ENCODE measurements around the gene FEV.

DNA sequence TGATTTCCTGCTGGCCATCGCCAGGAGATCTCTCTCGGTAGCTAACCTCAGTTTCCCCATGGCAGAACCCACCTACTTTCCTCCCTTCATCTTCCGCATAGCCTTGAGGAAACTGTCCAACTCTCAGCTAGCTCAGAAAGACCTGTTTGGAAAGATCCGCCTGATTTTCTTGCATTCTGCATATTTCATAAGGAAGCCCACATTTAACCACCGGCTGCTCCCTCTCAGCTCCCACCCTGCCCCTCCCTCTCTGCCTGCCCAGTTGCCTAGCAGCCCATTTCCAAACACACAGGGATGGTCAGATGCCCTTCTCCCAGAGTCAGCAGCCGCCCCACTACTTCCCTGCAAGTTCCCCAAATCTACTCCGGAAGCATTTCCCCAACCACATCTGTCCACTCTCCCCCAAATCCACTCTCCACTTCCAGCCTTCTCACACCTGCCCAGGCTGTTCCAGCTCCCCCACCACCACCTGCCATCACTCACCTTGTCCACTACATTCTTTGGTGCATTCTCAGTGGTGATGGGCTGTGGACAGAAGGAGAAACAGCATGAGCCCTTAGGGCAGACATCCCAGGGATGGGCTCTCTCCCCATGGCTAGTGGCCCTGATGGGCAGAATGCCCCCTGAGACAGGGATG lies 96.0 kb downstream of the TNS1 start:
- PRO-cap, result no peak

DNA sequence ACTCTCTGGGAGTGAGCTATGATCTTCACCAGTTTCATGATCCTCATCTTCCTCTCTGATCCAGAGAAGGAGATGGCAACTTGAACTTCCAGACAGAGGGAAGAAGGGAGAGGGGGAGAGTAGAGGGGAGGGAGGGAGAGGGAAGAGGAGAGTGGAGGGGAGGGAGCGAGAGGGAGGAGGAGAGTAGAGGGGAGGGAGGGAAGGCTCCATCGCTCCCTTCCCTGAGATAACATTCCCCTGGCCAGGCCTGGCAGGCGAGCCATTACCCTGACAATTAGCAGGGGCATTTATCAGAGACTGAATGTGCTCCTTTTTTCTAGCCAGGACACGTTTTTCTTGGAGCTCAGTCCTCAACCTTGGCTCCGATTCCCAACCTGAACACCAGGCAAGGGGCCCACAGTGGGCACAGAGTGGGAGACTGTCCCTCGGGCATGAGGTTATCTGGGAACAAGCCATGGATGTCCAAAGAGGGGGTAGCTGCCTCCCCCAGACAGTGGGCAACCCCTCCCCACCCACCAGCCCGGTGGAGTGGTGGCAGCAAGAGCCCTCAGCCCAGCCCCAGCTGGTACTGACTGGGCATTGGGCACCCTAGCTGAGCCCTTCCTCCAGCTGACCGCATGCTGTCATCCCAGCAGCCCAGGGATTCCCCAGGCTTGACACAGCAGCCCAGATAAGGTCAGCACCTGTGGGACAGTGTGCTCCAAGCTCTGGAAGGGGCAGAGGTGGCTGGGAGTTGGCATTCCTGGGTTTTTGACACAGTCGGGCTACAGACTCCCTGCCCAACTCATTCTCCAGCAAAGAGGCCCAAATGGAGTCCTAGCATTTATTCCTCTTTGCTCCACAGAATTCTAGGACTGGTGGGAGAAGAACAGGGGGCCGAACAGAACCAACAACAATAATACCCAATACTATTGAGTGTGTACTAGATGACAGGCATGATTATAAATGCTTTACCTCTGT lies 81.7 kb downstream of the TNS1 start:
- PRO-cap, result no peak

DNA sequence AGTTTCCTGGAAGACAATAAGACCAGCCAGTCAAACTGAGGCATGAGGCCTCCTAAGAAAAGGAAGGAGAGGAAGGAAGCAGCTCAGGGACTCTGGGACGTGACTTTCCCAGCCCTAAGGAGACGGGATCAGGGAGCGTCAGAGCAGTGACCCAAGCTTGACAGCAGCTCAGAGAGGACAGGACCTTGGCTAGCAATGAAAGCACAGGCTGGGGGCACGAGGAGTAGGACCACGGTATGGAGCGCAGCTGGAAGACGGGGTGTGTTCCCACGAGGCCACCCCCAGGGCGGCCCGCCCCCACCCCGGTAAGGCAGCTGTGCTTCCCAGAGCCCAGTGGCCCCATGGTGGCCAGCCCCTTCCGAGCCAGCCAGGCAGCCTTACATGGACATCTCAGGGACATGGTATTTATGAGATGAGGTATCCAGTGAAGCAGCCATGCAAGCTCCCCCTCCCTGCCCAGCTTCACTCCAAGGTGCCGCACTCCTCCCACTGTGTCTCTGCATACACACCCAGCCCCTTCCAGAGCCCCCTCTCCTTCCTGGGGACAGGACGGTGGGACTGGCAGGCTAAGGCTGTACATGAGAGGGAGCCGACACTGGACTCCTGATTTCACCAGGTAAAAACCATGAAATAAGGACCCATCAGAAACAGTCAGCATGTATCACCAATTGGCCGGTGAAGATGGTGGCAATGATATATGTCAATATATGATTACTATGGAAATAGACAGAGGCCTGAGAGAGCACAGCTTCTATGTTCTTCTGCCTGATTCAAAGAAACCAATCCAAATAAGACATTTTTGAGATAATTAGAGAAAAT lies 45.7 kb downstream of the TNS1 start:
- PRO-cap, result no peak

GRCh38 chr2:218130495-218130944 lies 4.7 kb downstream of the CXCR2 start:
- PRO-cap, result no peak

DNA sequence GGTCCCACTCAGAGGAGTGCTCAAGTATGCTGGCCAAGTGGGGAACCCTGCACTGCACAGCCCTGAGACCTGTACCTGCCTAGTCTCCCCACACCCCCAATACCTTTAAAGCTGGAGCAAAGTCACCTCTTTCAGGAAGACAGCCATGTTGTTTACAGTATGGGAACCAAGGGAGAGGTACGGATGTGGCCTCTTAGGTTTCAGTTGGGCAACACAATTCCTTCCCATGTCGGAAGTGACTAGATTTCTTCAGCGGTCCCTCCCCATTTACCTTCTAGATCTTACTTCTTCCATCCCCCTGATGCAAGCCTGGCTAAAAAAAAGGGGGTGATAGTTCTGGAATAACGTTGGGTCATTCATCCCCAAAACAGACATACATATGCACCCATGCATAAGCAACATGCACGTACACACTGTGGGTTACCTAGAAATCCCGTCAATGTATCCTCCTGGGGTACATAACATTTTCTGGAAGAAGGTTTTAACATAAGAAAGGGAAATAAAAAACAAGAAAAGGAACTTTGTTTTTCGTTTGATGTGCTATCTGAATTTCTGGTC lies 10.6 kb downstream of the CXCR1 start:
- PRO-cap, result no peak

DNA sequence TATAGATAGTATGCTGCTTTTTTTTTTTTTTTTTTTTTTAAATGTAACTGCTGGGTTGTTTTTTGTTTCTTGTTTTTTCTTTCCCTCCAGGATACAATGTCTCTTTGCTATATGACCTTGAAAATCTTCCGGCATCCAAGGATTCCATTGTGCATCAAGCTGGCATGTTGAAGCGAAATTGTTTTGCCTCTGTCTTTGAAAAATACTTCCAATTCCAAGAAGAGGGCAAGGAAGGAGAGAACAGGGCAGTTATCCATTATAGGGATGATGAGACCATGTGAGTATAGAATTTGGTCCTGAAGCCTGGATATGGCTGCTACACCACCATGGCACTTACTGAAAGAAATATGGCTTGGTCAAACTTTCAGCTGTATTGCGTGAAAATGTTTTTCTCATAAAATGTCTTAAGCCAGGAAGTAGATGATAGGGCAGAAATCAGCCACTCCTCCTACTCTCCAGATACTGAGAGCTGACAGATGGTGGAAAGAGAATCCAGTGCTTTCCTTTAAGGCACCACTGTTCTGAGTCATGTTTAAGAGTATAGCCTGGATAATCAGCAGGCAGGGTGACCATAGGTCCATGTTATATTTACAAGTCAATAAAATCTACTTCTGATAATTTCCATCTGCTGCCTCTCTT lies 21.7 kb downstream of the ARPC2 start:
- PRO-cap, result no peak

GRCh38 chr2:218246161-218246360 lies 14.8 kb upstream of the GPBAR1 start:
- PRO-cap, result no peak

- PRO-cap, result no peak
Measured at GRCh38 chr2:218256612-218256897, 4.3 kb upstream of the GPBAR1 start.

DNA sequence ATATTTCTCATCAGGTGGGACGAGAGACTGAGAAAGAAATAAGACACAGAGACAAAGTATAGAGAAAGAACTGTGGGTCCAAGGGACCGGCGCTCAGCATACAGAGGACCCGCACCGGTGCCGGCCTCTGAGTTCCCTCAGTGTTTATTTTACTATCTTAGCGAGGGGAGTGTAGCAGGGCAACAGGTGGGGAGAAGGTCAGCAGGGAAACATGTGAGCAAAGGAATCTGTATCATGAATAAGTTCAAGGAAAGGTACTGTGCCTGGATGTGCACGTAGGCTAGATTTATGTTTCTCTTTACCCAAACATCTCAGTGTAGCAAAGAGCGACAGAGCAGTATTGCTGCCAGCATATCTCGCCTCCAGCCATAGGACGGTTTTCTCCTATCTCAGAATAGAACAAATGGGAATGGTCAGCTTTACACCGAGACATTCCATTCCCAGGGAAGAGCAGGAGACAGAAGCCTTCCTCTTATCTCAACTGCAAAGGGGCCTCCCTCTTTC lies 19.0 kb upstream of the TMBIM1 start:
- PRO-cap, result no peak

- PRO-cap, result no peak
Measured at GRCh38 chr2:218311784-218312150, 19.5 kb upstream of the TMBIM1 start.

GRCh38 chr2:218329768-218330912 lies 26.5 kb upstream of the CATIP start:
- PRO-cap, result no peak

DNA sequence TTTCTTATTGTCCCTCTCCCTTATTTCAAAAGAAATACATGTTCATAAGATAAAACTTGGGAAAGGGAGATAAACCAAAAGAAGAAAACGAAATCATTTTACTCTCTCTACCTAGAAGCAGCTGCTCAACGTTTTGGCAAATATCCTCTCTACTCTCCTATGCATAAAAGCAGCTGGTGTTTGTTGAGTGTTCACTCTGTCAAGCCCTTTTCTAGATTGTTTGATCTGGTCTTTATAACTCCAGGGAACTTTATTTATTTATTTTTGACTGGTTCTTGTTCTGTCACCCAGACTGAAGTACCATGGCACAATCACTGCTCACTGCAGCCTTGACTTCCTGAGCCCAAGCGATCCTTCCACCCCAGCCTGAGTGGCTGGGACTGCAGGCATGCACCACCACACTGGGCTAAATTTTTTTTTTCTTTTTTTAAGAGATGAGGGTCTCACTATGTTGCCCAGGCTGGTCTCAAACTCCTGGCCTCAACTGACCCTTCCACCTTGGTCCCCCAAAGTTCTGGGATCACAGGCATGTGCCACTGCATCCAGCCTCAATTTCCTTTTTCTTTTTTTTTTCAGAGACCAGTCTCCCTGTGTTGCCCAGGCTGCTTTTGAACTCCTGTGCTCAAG lies 12.7 kb downstream of the CATIP start:
- PRO-cap, result no peak

- PRO-cap, result no peak
Measured at GRCh38 chr2:218393842-218394754, 5.6 kb upstream of the CTDSP1 start.

GRCh38 chr2:218397211-218397712 lies 2.4 kb upstream of the CTDSP1 start:
- PRO-cap, result no peak

GRCh38 chr2:218398281-218398859 lies 1.3 kb upstream of the CTDSP1 start:
- PRO-cap, result bidirectional peak, plus-strand start at chr2:218398340, minus-strand start at chr2:218398133; bidirectional peak, plus-strand start at chr2:218398693, minus-strand start at chr2:218398548

- PRO-cap, result no peak
Measured at GRCh38 chr2:218405037-218405743, 5.5 kb downstream of the CTDSP1 start.

DNA sequence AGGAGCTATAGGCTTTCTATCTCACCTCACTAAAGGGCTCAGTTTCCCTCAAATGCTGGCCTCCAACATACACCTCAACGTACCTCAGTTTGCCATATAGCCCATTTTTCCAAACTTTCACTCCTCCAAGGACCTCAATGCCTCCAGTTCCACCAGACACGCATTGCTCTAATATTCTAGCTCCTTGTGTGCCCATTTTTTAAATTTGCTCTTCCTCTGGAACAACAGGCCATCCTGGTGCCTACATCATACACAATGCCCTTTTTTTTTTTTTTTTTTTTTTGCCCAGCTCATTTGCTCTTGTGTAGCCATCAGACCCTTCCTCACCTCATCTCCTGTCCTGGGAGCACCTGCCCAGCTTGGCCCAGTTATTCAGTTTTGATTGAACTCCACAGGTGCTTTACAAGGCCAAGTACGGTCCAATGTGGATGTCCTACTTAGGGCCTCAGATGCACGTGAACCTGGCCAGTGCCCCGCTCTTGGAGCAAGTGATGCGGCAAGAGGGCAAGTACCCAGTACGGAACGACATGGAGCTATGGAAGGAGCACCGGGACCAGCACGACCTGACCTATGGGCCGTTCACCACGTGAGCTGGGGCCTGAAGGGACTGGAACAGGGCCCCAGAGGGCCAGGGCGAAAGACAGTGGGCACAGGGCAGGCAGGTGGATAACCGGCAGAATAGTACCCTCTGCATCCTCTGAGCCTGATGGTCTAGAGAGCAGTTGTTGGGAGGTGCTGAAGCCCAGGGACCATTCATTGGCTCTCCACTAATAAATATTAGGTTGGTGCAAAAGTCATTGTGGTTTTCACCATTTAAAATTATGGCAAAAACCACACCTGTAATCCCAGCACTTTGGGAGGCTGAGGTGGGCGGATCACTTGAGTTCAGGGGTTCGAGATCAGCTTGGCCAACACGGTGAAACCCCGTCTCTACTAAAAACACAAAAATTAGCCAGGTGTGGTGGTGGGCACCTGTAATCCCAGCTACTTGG lies 27.5 kb downstream of the CYP27A1 start:
- PRO-cap, result no peak

DNA sequence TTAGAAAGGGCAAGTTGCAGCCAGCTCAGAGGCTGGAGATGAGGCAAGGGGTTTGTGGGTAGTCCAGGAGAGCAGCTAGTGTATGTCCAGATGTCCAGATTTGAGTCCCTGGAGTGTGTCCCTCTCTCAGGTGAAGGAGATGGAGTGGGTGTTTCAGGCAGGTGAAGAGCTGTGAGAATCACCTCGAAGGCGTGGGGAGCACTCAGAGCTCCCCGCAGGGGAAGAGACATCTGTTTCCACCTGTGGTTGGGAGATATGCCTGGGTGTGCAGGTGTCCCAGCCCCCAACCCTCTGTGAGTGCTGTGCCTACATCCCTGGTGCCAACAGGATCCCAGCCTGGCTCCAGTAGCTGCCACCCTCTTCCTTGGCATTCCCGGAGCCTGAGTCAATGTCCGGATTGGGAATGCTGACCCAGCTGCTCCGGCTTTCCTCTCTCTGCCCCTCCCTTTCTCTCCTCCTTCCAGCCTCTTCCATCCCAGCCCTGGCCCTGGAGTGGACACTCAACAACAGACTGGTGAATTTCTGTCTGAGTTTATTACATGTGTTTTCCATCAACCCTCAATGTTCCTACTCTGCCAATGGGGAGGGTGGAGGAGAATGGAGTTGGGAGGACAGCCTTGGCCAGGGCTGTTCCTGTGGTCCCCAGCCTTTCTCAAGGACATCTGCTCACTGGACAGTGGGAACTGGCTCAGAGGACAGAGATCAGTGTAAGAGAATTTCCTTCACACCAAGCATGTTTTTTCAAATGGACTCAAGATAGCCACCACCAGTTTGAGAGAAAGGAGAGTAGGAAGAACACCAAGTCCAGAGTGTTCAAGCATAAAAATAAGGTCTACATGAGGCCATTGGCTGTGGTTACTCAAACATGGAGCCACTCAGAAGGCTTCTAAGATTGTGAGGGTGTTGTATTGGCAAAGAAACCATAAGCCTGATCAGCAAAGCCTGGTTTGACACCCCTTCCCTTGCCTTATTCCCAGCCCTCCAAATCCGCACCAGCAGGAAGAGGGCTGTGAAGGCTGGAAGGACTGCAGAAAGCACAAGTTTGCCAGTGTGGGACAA lies 27.1 kb upstream of the WNT6 start:
- PRO-cap, result no peak

GRCh38 chr2:218984844-218985968 lies at the start of gene FEV:
FEV (minus strand) TSS chr2:218985184.
- PRO-cap, result no peak

DNA sequence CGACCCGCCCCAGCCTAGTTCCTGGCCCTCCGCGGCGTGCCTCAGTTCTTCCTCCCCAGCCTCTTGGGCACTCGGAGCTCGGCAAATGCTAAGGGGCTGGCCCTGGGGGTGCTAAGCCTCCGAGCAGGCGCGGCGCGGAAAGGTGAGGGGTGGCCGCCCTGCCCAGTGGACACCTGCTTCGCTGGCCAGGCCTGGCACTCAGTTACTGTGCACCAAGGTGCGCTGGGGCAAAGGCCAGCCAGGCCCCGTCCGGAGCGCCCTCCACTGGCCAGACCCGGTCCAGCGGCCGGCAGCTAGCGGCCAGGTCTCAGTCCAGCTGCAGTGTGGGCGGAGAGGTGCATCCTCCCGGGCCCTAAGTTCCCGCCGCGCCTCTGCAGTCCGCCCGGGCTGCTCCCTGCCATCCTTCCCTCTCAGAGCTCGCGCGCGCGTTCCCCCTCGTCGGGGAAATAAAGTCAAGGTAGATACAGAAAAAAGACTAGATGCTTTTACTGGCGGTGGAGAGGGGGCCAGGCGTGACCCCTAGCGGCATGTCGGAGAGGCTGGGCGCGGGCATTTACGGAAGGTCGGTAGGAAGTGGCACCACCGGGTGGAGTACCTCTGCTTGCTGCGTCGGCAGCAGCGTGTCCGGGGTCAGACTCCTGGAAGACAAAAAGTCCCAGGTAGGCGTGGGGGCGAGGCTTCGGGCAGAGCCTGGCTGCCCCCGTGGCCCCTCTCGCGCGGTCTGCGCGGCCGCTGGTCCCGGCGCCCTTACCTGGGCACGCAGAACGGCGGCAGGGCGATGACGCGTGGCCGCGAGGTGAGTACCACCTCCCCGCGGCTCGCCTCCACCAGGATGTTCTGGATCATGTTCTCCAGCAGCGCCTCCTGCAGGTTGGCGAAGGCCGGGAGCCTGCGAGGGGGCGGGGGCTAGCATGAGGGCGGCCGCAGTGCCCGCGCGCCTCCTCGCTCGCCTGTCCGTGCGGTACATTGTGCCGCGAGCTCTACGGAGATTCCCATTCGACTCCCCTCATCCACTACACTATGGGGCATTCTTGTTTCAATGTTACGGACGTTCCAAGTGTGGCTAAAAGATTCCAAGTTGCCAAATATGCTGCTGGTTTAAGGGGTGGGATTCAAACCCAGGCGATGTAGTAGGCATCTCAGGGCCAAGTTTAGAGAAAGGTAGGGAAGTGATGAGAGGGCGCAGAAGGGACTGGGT lies 9.6 kb upstream of the CRYBA2 start:
- PRO-cap, result no peak